Measurements from ENCODE around the genes VAMP2 and PIK3R6.

DNA sequence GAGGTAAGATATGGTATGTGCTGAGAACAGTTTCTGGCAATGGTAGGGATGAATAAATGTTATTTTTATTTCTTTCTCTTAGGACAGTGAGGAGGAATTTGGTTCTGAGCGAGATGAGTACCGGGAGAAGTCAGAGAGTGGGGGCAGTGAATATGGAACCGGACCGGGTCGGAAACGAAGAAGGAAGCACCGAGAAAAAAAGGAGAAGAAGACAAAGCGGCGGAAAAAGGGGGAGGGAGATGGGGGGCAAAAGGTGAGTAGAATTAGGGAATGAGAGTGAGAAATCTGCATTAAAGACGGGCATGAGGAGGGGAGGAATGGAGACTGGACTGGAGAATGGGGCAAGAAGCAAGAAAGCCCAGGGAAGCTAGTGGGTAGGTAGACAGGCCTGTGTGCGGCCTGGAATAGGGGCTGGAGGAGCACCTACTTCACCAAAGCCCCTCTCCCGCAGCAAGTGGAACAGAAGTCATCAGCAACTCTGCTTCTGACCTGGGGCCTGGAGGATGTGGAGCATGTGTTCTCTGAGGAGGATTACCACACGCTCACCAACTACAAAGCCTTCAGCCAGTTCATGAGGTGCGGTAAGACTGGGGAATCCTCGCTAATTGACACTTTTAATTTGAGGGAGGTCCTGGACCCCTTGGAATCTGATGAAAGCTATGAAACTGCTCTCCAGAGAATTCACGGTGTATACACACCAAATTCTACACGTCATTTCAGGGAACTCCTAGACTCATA, 2.1 kb downstream of the CHD3 start:
- RRBS = no CpG with 5 or more reads among the region's 17 CpGs

- RRBS = 2% methylated on average over 27 of the region's 92 CpGs
Observed at GRCh38 chr17:7915151-7916169, 629 bp downstream of the RNF227 start.

DNA sequence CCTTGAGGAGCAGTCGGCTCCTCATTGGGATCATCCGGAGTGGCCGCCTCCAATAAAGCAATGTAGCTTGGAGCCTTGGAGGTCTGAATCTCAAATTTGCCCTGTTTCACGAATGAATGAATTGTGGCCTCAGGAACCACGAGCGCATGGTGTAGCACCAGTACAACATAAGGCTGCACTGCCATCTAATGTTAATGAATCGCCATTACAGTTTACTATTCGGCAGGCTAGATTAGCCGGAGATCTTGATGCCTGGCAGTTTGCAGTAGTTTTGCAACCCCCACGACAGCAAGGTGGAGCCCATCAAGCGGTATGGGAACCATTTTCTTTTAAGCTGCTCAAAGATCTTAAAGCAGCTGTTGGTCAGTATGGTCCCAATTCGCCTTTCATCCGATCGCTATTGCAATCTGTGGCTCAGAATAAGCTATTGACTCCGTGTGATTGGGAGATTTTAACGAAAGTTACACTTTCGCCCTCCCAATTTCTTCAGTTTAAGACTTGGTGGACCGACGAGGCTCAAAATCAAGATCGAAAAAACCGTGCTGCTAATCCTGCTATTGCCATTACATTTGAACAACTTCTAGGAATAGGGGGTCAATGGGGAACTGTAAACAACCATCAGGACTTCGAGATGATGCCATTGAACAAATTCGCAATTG, 18.9 kb downstream of the ALOX15B start:
- RRBS = no CpG with 5 or more reads among the region's 23 CpGs

- RRBS = no CpG with 5 or more reads among the region's 14 CpGs
Observed at GRCh38 chr17:8153541-8153996, 1.4 kb upstream of the PER1 start.

DNA sequence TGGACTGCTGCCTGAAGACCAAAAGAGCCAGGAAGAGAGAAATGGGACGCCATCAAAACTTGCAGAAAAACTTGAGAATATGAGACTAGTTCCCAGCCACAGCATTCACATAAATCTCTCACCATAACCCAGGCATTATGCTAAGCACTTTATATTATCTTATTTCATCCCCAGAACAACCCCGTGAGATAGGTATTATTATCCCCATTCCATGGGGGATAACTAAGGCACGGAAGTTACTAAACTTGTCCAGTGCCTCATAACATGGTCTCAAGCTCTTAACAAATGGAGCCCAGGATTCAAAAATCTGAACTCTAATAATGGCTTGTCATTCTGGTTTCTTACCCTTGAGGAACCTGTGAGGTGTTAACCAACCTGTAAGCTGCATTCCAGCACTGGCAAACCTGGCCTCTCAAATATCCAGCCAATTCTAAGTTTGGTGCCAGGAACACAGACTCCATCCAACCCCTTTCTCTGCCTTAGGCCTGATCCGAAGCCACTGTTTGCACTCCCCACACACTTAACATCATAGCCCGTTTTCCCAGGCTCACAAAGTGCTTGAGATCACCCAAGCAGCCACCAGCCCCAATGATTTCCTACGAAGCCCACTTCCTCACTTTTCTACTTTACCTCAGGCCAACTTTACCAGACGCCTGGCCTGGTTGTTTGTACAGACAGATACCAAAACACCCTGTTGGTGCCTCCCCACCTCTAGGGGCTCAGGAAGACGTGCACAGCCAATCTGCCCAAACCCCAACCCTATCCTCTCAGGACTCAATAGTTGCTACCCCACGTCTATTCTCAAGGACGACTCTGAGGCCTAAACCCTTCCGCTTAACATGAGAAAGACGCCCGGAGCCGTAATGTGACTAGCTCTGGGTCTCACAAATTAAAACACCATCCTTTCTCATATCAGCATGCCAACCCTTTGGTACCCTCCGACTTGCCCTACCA, 3.0 kb upstream of the PER1 start:
- RRBS = 6% methylated on average over 3 of the region's 15 CpGs

GRCh38 chr17:8162880-8163958, at the start of gene VAMP2:
Gene VAMP2 (minus strand): TSS chr17:8162948.
- RRBS = 1% methylated on average over 21 of the region's 72 CpGs

DNA sequence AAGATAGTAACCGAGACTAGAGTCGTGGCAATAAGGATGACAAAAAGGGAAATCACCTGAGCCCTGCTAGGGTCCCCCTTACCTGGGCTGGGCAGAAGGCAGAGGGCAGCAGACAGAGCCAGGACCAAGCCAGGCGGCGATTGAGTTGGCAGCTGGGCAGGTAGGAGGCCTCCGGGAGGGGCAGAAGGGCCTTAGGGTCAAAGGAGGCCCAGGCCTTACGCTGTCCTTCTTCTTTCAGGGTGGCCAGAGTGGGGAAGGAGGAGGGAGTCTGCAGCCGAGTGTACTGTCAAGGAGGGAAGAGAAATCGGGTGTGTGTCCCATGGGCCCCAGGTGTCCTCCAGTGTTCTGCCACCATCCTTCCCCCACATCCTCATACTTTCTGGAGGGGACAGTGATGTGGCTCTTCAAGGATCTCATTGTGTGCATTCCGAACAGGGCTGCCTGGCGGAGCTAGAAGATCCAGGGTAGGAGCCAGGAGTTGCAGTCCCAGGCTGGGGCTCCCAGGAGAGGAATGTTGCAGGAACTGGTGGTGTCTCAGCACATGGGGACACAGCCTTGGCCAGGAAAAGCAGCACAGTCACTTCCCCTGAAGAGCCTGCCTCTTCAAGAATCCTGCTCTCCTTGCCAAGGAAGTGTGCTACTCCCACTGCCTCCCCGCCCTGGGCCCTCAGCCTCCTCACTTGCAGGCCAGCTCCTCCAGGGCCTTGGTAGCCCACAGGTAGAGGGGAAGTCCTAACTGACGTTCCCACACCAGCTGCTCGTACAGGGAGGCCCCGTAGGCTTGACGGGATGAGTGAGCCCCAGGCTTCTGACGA, 13.3 kb downstream of the CTC1 start:
- RRBS = no CpG with 5 or more reads among the region's 16 CpGs

- RRBS = no CpG with 5 or more reads among the region's 7 CpGs
Observed at GRCh38 chr17:8289668-8290248, 1.3 kb downstream of the RANGRF start.

- RRBS = 84% methylated on average over 5 of the region's 30 CpGs
Observed at GRCh38 chr17:8311121-8311905, 1.3 kb downstream of the ARHGEF15 start.

- RRBS = no CpG with 5 or more reads among the region's 4 CpGs
Observed at GRCh38 chr17:8377242-8377976, 905 bp upstream of the KRBA2 start.

GRCh38 chr17:8384868-8385804, 2.1 kb upstream of the RPL26 start:
- RRBS = no CpG with 5 or more reads among the region's 21 CpGs

DNA sequence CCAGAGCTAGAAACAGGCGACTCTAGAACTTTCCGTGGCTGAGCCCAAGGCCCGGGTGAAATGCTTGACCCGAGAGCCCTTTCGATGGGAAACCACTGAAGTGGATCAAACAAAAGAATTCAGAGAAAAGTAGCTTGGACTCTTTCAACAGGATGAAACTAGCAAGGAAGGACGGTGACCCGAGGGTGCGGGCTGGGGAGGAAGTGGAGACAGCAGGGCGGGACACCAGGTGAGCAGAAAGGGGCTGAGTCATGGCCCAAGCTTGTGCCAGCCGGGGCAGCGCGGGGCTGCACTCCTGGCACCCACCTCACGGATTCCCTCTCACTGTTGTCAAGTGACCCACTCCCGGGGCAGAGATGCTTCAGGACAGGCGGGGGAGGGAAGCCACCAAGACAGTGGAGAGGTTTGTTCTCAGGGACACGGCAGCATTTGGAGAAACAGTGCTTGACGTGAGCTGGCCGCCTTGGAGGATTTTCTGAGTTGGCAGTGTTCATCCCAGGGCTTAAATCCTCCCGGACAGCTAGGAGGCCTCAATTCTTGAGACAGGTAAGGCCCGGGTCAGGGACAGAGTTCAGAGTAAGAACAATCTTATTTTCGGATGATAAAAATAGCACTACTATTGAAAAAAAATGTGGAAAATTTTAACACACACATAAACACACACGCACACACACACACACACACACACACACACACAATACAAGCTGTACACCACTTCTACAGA, 10.8 kb upstream of the RNF222 start:
- RRBS = 19% methylated on average over 5 of the region's 22 CpGs

DNA sequence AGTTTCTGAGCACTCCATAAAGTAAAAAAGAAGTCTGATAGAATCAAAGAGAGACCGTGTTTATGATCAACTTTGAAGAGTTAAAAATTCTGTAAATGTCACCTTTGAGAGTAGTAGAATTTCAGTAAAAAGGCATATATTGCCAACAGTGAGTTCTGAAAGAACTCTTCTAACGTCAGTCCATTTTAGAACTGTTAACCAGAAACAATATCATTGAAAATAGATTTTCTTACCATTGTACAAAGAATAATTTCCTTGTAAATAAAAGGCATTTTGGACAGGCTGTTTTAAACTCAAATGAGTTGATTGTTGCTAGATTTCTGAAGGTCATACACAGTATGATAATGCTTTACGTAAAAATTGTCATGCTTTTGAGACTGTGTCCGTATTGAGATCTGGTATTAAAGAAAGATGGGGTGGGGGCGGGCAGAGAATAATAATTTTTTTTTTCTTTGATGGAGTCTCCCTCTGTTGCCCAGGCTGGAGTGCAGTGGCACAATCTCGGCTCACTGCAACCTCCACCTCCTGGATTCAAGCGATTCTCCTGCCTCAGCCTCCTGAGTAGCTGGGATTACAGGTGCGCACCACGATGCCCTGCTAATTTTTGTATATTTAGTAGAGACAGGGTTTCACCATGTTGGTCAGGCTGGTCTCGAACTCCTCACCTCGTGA, 2.0 kb downstream of the NDEL1 start:
- RRBS = no CpG with 5 or more reads among the region's 11 CpGs

DNA sequence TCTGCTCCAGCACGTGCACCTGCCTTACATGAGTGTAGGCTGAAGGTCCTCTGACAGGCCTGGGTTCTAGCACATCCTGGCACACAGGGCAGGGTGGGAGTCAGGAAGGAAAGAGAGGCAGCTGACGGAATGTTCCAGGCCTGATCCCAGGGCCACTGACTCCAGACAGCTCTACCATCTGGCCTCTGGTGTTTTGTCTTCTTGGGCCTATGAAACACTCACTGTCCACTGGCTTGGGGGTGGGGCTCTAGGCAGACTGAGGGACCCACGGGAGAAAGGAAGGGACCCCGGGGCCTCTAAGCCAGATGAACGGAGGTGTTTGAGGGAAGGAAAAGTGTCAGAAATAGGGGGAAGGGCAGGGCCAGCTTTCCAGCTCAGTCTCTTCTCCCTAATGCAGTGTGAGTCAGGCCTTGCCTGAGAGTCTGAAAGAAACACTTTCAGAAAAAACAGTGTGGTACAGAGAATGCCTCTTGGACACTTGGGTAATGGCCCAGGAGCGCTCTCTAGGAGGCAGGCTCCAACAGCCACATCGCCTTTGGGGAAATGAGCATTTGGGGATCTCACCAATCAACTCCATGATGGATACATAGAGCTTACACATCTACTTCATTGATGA, 46.8 kb downstream of the NDEL1 start:
- RRBS = no CpG with 5 or more reads among the region's 7 CpGs

DNA sequence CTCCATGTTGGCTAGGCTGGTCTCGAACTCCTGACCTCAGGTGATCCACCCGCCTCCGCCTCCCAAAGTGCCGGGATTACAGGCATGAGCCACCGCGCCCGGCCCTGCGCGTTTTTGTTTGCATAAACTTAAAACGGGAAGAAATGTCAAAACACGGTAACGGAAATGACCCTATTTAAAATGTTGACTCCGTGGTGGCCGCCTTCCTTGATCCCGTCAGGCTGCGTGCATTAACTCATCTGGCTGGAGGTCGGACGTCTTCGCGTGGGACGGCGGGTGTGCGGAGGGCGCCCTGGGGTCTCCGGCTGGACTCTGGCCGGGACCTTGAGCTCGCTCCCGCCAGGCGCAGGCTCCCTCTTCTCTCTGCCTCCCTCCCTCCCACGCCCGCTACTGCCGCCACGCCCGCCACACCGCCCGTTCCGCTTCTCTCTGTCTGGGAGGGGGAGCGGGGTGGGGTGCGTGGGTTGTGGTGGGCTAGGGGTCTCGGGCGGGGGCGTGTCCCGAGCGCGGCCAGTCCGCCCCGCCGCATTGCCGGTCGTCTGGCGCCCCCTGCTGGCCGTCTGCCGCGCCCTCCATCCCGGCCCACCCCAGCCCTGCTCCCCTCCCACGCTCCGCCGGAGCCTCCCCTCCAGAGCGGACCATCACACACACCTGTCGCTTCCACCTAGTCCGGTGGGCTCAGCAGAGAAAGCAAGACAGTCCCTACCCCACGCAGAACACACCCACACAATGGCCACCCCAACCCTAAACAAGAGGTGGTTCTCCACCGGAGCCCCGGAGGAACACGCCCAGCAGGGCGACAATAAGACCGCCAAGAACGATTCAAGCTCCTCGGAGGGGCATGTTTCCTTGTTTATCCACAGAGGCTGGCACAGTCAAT, 1.2 kb upstream of the CCDC42 start:
- RRBS = 4% methylated on average over 14 of the region's 69 CpGs

- RRBS = no CpG with 5 or more reads among the region's 8 CpGs
Observed at GRCh38 chr17:8798440-8798736, 777 bp downstream of the MFSD6L start.

DNA sequence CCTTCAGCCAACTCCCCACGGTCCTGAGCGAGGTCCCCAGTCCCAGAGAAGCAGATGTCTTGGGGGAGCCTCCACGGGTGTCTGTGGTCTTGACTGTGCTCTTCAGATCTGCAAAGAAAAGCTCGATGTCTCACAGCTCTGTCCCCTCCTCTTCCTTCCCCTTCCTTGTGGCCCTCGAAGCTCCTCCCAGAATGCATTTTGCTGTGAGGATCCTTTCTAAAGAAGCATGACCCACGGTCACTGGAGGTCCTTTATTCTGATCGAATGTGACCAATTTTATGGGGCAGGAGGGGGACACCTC, at the start of gene PIK3R6:
Gene PIK3R6, minus strand, starts transcription at position 112 of the 301 bp plus-strand sequence.
- RRBS = no CpG with 5 or more reads among the region's 7 CpGs

DNA sequence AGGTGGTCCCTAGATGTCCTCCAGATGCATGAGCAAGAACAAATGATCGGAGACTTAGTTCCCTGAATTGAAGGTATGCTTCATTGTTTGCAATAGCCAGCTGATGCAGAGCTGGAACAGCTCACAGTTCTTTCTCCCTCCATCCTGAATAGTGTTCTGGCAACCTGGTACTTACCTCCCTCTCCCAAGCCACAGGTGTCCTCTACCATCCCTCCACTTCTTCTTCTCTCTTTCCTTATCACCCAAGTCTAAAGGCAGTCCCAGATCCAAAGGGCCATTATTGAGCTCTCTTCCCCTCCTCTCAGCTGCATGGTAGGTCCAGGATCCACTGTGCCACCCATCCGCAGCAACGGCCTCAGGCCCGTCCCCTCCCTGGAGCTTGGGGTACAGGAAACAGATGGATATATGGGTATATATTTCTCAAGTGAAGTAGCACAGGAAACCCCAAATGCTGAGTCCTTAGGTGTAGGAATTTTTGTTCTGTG, 10.8 kb upstream of the PIK3R6 start:
- RRBS = no CpG with 5 or more reads among the region's 4 CpGs

GRCh38 chr17:8898927-8899845, 31.7 kb upstream of the PIK3R6 start:
- RRBS = no CpG with 5 or more reads among the region's 14 CpGs

- RRBS = no CpG with 5 or more reads among the region's 6 CpGs
Observed at GRCh38 chr17:8909519-8909730, 42.0 kb upstream of the PIK3R6 start.

Measured in epidermal melanocyte (primary cell).